Anterior vena cava (tissue), 1 donor: Measurements from ENCODE around the genes KLHL34 and PCYT1B.

DNA sequence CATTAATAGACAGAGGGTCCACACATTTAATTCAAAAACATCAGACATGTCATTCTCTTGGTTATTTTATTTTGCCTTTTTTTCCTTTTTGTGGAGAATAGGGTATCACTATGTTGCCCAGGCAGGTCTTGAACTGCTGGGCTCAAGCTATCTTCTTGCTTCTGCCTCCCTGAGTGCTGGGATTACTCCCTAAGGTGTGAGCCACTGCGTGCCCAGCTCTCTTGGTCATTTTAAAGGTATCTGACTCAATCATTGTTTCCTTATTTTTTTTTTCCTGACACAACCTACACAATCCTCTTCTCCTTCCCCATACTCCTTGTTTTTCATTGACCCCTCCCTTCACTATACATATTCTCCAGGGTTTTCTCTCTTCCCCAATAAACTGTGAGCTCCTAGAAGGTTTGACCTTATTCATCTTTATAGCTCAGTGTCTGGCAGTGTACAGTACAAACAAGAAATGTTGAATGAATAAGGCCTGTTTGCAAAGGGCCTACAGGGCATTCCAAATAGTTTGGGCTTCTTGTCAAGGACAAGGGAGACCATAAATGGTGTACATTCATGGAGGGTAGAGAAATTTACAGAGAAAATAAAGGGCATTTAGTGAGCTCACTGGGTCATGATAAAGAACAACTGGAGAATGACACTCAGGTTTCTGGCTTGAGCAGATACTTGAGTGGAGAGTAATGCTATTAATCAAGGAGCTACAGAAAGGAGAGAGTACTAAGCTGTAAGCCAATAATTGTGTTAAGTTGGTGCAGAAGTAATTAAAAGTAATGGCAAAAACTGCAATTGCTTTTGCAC is 47.4 kb upstream of the EIF1AX start:
- PRO-cap = no peak

GRCh38 chrX:20203847-20204216 is 62.2 kb upstream of the EIF1AX start:
- PRO-cap = no peak

- PRO-cap = no peak
Observed at GRCh38 chrX:20314938-20315628, 48.4 kb upstream of the RPS6KA3 start.

GRCh38 chrX:21655678-21656256 is 2.4 kb downstream of the KLHL34 start:
- PRO-cap = no peak

DNA sequence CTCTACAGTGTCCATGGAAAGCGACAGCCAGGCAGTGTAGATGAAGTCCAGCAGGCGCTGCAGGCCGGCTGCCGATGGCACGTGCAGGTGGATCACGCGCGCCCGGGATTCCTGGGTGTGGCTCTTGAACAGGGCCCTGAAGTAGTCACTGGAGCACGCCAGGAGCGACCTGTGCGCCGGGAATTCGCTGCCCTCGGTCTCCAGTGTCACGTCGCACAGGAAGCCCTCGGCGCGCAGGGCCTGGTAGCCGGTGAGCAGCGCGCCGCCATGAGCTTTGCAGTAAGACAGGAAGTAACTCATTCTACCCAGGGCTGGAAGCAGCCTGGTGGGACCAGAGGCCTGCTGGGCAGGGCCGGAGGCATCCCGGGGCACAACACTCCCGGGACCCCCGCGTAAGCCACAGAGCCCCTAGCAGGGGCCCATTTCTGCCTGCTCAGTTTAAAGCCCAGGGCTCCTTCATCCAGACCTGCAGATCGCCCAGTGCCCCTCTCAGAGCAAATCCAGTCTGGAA is 586 bp downstream of the KLHL34 start:
- PRO-cap = no peak

- PRO-cap = no peak
Observed at GRCh38 chrX:21658000-21658771, at the start of gene KLHL34. Gene KLHL34 (minus strand): TSS chrX:21658330.

DNA sequence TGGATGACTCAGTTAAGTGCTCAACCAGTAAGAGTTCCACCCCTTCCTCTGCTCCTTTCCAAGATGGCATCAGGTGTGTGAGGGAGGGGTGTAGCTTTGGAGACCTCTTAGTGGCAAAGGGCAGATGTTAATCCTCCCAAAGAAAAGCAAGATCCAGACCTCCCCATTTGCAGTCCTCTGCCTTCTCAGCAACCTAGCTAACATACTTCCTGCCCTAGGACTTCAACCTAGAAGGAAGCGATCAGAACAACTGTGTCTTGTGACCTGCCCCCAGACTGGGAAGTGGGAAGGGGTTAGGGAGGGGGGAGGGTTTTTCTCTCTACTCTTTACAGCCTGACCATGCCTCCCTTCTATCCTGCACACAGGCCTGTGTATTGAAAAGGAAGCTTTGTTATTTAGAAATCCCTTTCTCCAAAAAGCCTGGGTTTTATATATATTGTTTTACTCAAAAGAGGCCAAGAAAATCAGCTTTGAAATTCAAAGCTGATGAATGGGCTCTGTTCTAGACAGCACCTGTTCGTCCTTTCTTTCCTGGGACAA is 35.3 kb upstream of the SMS start:
- PRO-cap = no peak

DNA sequence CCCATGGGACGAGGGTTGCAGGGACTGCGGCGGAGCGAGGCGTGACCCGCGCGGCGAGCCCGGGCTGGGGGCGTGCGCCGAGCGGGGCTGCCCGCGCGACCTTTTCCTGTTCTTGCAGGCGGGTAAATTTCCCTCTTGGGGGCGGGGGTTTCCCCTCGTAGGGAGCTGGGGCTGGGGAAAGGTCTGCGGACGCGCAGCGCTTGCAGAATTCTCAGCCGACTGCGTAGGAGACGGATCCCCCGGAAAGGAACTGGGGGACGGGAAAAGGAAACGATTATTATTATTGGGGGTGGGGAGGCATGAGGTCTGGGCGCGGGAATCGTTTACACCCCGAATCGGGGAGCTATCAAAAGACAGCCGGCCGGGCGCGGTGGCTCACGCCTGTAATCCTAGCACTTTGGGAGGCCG is 741 bp downstream of the SMS start:
- PRO-cap = bidirectional peak, plus-strand start at position 164 of the sequence, minus-strand start at position 105 of the sequence; bidirectional peak, plus-strand start at position 205 of the sequence, minus-strand start at position 252 of the sequence

DNA sequence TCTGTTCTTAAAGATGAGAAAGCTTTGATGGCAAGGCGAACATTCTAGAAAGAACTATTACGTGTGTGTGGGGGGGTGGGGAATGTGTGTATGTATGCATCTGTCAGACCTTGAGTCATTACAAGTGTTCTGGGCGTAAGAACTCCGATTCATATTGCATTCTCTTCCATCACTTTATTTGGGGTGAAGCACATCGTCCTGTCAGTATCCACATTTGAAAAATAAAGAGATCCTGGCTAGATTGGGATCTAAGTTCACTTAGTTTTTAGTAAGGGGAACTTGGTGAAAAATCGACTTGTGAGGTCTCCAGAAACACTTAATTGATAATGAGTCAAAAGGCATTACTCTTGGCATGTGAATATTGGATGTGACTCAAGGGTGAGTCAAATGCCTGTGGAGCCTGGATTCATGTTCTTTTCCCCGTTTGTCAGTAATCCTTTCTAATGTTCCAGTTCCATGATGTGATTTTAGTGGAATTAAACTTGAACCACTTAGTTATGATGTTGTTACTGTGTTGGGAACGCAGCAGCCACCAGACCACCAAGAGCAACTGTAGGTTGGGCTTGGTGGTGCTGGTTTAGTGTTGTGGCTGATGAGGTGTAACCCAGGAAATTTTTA is 3.2 kb downstream of the SMS start:
- PRO-cap = no peak

DNA sequence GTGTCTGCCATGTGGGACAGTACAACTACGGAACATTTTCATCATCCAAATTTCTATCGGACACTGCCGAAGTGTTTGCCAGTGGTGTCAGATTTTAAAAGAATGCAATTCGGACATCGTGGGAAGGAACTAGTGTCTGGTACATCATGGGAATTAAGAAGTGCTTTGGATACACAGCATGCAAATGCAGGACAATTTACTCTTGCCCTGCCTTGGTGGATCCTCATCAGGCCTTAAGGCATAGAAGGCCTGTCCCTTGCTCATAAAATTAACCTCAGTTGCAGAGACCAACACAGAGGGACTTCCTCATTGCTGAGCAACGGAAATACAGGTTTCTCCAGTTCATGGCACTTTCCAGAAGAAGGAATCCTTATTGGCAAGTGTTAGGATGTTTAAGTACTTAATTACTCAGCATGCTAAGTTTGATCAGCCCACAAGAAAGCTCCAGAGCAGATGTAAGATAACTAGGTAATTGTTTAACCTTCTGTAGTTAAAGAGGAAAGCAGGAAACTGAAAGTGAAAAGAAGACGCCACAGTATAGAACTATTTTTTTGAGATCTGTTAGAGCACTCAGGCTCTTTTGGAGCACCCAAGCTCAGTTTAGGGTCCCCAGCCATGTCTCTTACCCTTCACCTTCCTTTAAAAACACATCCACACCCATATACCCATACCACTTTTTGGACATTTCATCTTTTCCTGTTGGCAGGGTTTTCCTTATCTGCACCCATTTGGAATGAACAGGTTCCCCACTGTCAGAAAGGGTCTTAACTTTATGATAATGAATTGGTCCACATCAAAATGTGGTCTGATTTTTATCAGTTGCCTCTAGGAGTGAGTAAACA is 33.5 kb downstream of the SMS start:
- PRO-cap = no peak

- PRO-cap = no peak
Observed at GRCh38 chrX:23075460-23076209, 75.9 kb downstream of the DDX53 start.

GRCh38 chrX:23333879-23334616 is 601 bp upstream of the PTCHD1 start:
- PRO-cap = bidirectional peak, plus-strand start at chrX:23334107, minus-strand start at chrX:23334103; bidirectional peak, plus-strand start at chrX:23334396, minus-strand start at chrX:23334329

- PRO-cap = no peak
Observed at GRCh38 chrX:23335875-23336529, 1.4 kb downstream of the PTCHD1 start.

GRCh38 chrX:24024944-24025214 is 2.1 kb downstream of the KLHL15 start:
- PRO-cap = no peak

- PRO-cap = no peak
Observed at GRCh38 chrX:24057418-24057836, 2.7 kb downstream of the EIF2S3 start.

- PRO-cap = no peak
Observed at GRCh38 chrX:24171024-24171440, 21.5 kb downstream of the ZFX start.

DNA sequence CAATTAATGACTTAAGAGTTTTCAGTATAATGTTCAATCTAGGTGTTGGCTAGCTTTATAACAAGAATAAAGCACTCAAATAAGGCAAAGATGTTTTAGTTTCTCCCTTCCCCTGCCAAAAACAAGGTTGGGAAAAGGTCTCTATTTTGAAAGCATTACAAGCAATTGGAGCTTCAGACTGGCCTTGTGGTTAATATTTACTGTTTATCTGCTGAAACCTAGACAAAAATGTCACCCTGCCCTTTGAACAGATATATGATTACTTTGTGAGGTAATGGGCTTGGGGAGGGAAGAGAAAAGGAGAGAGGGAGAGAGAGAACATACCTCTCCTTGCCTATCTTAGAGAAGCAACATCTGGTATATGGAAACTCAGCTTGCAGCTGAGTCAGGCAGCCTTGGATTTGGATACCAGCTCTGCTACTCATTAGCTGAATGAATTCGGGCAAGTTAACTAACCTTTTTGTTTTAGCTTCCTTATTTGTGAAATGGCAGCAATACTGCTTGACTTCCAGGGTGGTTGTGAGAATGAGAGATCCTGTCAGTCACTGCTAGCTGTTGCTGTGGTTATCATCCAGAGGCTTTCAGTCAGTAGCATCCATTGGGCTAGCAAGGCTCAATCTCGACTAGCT is 41.0 kb downstream of the ZFX start:
- PRO-cap = unidirectional peak, minus-strand start at position 253 of the sequence

- PRO-cap = no peak
Observed at GRCh38 chrX:24494634-24495351, 29.7 kb downstream of the PDK3 start.

GRCh38 chrX:24646500-24647631 is at the start of gene PCYT1B:
Gene PCYT1B (minus strand): TSS chrX:24647347.
- PRO-cap = no peak

DNA sequence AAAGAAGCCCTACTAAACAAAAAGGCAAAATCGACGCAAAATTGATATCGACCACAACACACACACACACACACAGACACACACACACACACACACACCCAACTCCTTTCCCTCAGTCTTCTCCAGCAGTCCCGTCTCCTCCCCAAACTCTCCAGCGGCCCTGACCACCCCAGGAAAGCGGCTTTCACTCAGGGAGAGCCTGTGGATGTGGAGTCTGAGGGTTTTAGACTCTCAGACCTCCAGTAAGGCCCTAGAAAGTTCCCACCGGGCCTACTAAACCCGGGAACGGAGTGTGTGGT is 14.0 kb downstream of the ARX start:
- PRO-cap = no peak